Bronchial epithelial cell (primary cell): ENCODE measurements around the gene TLCD2.

GRCh38 chr17:1179193-1179401, 684 bp downstream of the ABR start:
- RRBS, 2 experiments = 1 to 2% methylated on average over 15 of the region's 16 CpGs

DNA sequence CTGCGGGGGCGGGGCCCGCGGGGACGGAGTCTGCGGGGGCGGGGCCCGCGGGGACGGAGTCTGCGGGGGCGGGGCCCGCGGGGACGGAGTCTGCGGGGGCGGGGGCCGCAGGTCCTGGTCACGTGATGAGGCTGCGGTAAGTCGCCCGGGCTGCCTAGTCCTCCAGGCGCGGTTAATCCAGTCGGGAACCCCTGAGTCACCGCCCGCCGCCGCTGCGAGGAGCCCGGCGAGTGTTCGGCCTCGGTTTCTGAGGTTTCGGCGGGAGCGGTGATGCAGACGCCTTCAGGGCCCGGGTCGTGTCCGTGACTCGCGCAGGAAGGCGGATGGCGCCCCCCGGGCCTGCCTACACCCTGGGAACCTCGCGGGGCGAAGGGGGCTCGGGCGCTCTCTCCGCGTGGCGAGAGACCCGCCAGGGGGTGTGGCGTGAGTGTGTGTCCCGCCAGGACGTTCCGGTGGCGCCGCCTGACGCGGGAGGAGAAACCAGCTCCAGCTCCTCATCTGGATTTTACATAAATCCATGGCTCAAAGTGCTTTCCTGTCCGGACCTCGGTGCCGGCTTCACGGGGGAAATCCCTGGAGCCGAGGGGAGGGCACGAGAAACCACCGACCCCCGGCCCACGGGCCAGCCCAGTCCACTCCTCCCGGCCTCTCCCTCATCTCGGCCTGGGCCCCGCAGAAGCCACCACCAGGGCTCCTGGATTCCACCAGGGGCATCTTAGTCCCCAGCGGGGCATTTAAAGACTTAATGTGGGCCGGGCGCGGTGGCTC, 23.8 kb upstream of the ABR start:
- RRBS, 2 experiments = 2 to 3% methylated on average over 20 to 23 of the region's 79 CpGs

GRCh38 chr17:1227525-1228740, 42.3 kb upstream of the BHLHA9 start:
- RRBS, 2 experiments = 5 to 13% methylated on average over 12 to 15 of the region's 59 CpGs

DNA sequence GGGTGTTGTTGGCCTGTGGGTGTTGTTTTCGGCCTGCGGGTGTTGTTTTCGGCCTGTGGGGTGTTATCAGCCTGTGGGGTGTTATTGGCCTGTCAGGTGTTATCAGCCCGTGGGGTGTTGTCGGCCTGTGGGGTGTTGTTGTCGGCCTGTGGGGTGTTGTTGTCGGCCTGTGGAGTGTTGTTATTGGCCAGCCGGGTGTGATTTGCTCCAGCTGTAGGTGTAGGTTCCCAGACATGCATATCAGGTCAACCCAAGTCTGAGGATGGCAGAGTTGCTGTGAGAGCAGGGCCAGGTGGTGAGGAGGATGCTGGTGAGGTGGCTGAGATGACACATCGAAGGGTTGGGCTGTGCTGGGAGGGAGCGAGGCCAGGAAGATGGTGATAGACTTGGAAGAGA, 7.2 kb downstream of the TRARG1 start:
- RRBS, 2 experiments = no CpG with 5 or more reads among the region's 10 CpGs

GRCh38 chr17:1380666-1381317, 19.2 kb downstream of the YWHAE start:
- RRBS, 2 experiments = no CpG with 5 or more reads among the region's 11 CpGs

DNA sequence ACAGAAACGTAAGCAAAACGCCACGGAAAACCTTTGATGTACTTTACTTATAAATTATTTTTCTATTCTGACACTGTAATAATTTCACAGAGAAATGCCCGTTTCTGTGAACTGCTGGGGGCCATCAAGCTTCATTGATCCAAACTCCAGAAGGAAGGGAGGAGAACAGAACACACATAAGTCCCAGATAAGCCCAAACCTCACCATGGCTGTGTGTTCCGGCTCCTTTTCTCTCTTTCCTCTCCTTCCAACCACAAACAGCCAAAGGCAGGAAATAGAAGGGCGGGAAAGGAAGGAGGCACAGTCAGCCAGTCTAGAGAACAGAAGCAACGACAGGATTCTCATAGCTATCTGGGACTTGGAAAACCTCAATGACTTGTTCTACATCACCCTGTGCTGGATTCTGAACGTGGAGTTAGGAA, 9.1 kb downstream of the CRK start:
- RRBS, 2 experiments = no CpG with 5 or more reads among the region's 8 CpGs

DNA sequence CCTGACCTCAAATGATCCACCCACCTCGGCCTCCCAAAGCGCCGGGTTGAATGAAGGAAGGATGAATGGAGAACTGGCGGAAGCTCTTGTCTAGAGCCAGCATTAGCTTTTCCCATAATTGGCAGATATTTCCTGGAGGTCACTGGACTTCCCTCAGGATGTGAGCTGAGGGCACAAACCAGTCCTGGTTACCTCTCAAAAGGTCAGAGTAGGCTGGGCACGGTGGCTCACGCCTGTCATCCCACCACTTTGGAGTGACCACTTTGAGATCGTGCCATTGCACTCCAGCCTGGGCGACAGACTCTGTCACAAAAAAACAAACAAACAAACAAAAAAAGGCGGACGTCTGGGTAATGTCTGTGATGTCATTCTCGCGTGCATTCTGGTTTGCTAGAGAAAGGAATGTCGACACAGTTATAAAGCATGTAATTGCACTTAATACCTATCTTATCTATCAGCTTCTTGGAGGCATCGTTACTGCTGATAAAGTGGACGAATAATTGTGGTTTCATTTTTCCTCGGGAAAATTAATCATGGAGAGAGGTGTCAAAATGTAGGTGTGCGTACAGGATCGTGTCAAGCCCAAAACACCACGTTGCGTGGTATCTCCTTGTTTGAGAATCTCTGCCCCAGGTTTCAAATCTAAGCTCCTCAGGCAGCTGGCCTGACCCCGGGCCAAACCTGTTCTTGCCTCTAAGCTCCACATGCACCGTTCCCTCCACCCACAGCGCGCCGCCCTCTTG, 6.3 kb upstream of the CRK start:
- RRBS, 2 experiments = no CpG with 5 or more reads among the region's 25 CpGs

- RRBS, 2 experiments = 7 to 10% methylated on average over 44 to 45 of the region's 66 CpGs
Observed at GRCh38 chr17:1484409-1485657, 7.7 kb downstream of the MYO1C start.

DNA sequence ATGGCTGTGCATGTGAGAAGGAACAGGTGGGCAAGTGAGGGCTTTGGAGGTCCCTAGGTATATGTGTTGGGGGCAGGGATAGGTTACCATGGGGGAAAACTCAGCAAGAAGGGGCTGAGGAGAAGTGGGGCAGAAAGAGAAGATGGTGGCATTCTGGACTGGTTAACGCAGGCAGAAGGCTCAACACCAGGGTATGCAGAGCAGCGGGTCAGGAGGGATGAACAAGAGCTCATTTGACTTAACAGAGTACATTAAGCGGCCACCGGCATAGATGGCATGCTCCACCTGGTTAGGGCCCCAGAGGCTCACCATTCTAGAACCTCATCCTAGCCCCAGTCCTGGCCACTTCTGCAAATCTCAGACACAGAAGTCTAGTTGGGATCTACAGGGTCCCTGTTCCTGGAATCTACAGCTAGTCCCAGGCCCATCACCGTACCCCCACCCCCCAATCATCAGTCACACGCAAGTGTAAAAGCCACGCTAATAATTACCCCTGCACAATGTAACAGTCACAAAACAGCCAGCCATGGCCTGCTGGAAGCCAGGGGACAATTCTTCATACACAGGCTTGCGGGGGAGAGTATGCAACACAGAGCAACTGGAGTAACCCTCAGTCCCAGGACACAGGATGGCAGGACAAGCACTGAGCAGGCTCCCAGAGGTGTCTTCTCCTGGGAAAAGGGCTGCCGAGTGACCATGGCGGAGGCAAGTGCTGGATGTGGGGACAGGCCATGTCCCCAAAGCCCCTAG, 1.8 kb upstream of the MYO1C start:
- RRBS, 2 experiments = no CpG with 5 or more reads among the region's 10 CpGs

- RRBS, 2 experiments = no CpG with 5 or more reads among the region's 6 CpGs
Observed at GRCh38 chr17:1509502-1509877, 6.9 kb downstream of the INPP5K start.

GRCh38 chr17:1520625-1520911, 4.2 kb upstream of the INPP5K start:
- RRBS, 2 experiments = no CpG with 5 or more reads among the region's 4 CpGs

GRCh38 chr17:1538628-1539206, 22.3 kb upstream of the INPP5K start:
- RRBS, 2 experiments = no CpG with 5 or more reads among the region's 9 CpGs

GRCh38 chr17:1601173-1601687, 27.4 kb downstream of the SLC43A2 start:
- RRBS, 2 experiments = no CpG with 5 or more reads among the region's 18 CpGs

GRCh38 chr17:1628210-1628751, 353 bp downstream of the SLC43A2 start:
- RRBS, 2 experiments = 1% methylated on average over 22 of the region's 57 CpGs

GRCh38 chr17:1648066-1649087, 1.3 kb downstream of the RILP start:
- RRBS, 2 experiments = 1 to 6% methylated on average over 5 to 7 of the region's 66 CpGs

- RRBS, 2 experiments = no CpG with 5 or more reads among the region's 17 CpGs
Observed at GRCh38 chr17:1653286-1654075, 3.8 kb upstream of the RILP start.

GRCh38 chr17:1669348-1669876, 15.3 kb downstream of the PRPF8 start:
- RRBS, 2 experiments = no CpG with 5 or more reads among the region's 6 CpGs

DNA sequence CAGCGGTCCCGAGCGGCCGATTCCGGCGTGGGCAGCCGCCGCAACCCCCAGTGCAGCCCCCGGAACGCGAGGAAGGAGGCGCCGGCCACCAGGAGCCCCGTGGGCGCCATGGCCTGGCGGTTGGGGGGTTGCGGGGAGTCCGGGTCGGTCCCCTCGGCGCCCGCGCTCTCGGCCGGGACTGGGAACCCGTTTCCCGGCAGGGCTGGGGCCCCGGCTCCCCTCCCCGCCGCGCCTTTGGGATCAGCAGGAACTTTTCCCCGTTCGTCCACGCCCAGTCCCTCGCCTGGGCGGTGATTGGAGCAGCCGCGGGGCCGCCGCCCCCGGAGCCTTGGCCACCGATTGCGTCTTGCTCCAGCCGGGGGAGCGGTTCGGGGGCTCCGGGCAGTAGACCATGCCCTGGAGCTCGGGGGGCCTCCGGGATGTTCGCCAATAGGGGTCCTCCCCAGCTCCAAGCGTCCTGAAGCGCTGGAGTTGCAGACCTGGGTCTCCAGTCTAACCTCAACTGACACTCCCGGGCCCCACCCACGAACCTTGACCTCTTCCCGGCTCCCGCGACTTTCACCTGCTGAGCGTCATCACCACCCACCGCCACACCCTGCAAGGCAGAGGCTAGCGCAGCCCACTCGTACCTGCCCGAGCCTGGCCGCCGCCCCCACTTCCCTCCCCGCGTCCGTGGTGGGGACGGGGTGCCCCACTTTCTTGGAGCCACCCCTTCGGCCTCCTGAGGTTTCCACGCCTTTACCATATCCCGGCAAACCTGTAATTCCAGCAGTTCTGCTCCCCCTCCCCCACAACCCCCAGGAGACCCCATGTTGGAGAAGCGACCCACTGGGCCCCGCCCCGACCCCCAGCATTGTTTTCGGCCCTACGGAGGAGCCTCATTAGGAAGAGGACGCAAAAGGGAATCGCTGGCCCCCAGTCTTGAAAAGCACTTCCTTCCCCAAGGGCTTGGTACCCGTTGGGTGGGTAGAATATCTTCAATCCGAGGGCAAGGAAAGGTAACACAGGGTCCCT, at the start of gene TLCD2:
Gene TLCD2 (minus strand): TSS at position 245 of the 1,014 bp plus-strand sequence.
- RRBS, 2 experiments = 1 to 2% methylated on average over 19 to 20 of the region's 80 CpGs

DNA sequence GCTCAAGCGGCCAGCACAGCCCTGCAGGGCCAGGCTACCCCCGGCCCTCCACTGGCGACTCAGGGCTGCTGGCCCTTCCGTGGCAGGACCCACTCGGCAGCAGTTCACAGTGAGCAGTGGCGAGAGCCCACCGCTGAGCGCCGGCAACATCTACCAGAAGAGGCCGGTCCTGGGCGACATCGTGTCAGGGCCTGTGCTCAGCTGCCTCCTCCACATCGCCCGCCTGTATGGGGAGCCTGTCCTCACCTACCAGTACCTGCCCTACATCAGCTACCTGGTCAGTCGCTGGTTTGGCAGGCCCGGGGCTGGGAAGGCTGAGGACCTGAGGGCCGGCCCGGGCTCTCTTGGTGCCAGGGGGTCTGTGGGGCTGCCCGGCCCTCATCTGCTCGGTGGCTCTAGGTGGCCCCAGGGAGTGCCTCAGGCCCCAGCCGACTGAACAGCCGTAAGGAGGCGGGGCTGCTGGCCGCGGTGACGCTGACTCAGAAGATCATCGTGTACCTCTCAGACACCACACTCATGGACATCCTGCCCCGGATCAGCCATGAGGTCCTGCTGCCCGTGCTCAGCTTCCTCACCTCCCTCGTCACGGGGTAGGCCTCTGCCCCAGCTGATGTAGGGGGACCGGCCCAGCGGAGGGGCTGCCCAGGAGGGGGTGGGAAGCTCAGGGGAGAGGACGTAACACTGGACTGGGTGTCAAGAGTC, 6.3 kb downstream of the WDR81 start:
- RRBS, 2 experiments = 26 to 28% methylated on average over 10 to 11 of the region's 34 CpGs

DNA sequence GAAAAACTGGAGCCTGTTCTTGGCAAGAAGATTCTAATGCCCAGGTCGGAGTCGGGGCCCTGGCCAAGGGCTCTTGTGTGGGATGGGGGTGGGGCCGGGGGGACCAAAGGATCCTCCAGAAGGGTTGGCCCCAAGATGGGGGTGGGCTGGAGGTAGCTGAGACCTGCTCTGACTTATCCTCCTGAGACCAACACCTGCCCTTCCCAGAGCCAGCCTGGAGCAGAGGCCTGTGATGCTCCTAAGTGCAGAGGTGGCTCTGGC, 292 bp downstream of the SERPINF2 start:
- RRBS, 2 experiments = no CpG with 5 or more reads among the region's 3 CpGs